GM12878 (cell line): ENCODE measurements around a stretch of chr9.

- RAMPAGE, long total RNA = no peak
- RRBS, 2 experiments = no CpG with 5 or more reads among the region's 15 CpGs
CAGE:
- cytosol, long polyA minus RNA = no peak
- cytosol, long polyA plus RNA = no peak
- long polyA plus RNA = no peak
- nucleolus, long total RNA = no peak
- nucleus, long polyA plus RNA = no peak
- nucleus, long total RNA = no peak
Observed at GRCh38 chr9:121739612-121740379, 88.4 kb downstream of the DAB2IP start.

DNA sequence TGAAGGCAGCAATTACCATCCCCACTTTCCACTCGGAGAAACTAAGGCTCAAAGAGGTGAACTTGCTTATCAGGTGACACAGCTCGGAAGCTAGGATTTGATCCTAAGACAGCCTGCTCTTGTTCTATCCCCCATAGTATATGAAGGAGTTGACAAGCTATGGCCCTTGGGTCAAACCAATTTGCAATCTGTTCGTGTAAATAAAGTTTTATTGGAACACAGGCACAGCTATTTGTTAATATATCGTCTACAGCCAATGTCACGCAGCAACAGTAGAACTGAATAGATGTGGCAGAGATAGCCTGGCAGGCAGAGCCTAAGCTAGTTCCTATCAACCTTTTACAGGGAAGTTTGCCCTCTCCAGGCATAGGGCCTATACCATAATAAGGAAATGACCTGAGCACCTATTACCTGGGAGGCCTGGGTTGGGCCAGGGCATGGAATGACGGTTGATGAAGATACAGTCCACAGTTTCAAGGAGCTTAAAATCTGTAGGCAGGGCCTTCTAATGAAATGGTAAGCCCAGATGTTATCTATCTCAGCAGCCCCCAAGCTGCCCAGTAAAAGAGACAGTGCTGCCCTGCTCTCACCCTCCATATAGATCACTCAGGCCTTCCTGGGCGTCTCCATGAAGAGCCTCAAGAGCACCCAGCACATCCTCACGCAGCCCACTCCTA, 179.0 kb downstream of the TTLL11 start:
- RAMPAGE, long total RNA = no peak
- RRBS, 2 experiments = no CpG with 5 or more reads among the region's 8 CpGs
CAGE:
- cytosol, long polyA minus RNA = no peak
- cytosol, long polyA plus RNA = no peak
- long polyA plus RNA = no peak
- nucleolus, long total RNA = no peak
- nucleus, long polyA plus RNA = no peak
- nucleus, long total RNA = no peak

DNA sequence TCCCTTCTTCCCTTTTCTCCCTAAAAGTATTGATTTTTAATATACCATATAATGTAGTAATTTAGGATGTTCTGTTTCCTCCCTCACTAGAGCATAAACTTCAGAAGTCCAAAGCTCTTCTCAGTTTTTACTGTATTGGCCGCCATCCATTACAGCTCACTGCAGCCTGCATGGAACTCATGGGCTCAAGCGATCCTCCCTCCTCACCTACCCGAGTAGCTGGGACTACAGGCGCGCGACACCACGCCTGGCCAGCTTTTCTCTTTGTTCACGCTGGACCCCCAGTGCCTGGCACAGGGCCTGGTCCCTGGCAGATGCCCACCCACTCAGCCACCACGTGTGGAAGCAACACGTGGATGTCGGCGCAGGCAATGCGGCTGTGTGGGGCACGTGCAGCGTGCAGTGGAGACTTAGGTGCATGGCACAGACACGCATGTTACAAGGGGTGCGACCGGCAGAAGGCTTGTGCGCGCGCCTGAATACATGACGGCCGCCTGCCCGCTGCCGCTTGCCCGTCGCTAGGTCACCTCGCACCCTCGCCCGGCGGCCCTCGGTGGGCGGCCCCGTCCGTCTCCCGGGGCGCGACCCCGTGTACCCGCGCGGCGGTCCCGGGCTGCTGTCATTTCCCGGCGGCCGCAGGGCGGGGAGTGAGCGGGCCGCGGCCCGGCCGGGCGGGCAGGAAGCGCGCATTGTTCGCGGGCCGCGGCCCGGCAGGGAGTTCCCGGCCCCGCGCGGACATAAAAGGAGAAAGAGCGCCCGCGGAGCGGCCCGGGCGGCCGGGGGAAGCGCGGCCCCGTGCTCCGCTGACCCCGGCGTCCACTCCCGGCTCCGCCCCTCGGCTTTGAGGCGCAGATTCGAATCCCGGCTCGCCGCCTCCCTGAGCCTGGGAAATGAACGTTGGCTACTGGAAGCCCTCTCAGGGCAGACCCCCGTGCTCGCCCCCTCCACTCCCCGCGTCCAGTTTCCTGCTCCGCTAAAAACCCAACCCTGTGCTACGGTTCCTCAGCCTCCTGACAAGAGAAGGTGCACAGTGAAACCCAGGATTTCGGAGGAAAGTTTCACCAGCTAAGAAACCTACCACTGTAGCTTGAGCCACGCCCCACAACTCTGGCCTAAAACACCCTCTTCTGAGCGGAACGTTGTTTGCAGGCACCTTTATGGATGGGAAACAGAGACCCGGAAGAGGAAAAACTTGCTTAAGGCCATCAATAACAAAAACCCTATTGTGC, 24.0 kb upstream of the PTGS1 start:
- RAMPAGE, long total RNA = no peak
- RRBS, 2 experiments = 2 to 6% methylated on average over 35 to 40 of the region's 98 CpGs
CAGE:
- cytosol, long polyA minus RNA = no peak
- cytosol, long polyA plus RNA = no peak
- long polyA plus RNA = no peak
- nucleolus, long total RNA = no peak
- nucleus, long polyA plus RNA = no peak
- nucleus, long total RNA = no peak

GRCh38 chr9:122879855-122880416, 25.2 kb downstream of the RC3H2 start:
- RAMPAGE, long total RNA = no peak
- RRBS, 2 experiments = no CpG with 5 or more reads among the region's 3 CpGs
CAGE:
- cytosol, long polyA minus RNA = no peak
- cytosol, long polyA plus RNA = no peak
- long polyA plus RNA = no peak
- nucleolus, long total RNA = no peak
- nucleus, long polyA plus RNA = no peak
- nucleus, long total RNA = no peak

DNA sequence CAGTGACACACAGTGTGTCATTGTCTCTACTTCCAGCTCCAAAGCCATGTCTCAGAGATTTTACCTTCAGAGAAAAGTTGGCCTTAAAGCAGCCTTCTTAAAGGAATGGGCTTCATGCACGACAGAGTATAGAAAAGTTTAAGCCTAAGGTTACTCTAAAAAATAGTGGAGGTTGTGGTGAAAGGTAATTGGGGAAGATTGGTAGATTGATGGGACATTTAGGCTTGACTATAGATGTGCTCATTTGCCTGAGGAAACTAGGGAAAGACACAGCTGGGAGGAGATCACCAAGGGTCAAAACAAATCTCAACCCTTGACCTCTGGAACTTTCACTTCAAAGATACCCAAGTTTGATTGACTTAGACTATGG, 19.1 kb downstream of the RABGAP1 start:
- RAMPAGE, long total RNA = no peak
- RRBS, 2 experiments = no CpG with 5 or more reads among the region's 1 CpG
CAGE:
- cytosol, long polyA minus RNA = no peak
- cytosol, long polyA plus RNA = no peak
- long polyA plus RNA = no peak
- nucleolus, long total RNA = no peak
- nucleus, long polyA plus RNA = no peak
- nucleus, long total RNA = no peak

- RAMPAGE, long total RNA = no peak
- RRBS, 2 experiments = no CpG with 5 or more reads among the region's 1 CpG
CAGE:
- cytosol, long polyA minus RNA = no peak
- cytosol, long polyA plus RNA = no peak
- long polyA plus RNA = no peak
- nucleolus, long total RNA = no peak
- nucleus, long polyA plus RNA = no peak
- nucleus, long total RNA = no peak
Observed at GRCh38 chr9:123058694-123059221, 25.3 kb downstream of the GPR21 start.

GRCh38 chr9:123089532-123090181, 56.2 kb downstream of the GPR21 start:
- RAMPAGE, long total RNA = no peak
- RRBS, 2 experiments = no CpG with 5 or more reads among the region's 7 CpGs
CAGE:
- cytosol, long polyA minus RNA = no peak
- cytosol, long polyA plus RNA = no peak
- long polyA plus RNA = no peak
- nucleolus, long total RNA = no peak
- nucleus, long polyA plus RNA = no peak
- nucleus, long total RNA = no peak

DNA sequence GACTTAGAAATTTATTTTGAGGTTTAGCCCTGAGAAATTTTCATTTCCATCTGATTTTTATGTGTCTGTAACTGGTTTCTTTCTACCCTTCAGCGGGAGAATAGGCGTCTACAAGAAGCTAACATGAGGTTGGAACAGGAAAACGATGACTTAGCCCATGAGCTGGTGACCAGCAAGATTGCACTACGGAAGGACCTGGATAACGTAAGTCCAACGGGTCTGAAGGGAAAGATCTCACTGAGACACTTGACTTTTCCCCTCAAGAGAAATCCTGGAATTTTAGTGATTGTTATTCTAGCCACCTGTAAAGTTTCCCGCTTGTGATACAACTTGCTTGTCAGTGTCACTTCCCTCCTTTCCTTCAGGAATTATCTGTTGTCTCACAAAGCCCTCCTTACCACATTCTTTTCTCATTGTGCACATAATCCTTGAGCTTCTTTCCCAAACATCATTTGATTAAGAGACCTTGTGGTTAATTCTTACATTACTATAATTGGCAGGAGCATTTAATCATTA, 56.8 kb downstream of the GPR21 start:
- RAMPAGE, long total RNA = no peak
- RRBS, 2 experiments = no CpG with 5 or more reads among the region's 7 CpGs
CAGE:
- cytosol, long polyA minus RNA = no peak
- cytosol, long polyA plus RNA = no peak
- long polyA plus RNA = no peak
- nucleolus, long total RNA = no peak
- nucleus, long polyA plus RNA = no peak
- nucleus, long total RNA = no peak

DNA sequence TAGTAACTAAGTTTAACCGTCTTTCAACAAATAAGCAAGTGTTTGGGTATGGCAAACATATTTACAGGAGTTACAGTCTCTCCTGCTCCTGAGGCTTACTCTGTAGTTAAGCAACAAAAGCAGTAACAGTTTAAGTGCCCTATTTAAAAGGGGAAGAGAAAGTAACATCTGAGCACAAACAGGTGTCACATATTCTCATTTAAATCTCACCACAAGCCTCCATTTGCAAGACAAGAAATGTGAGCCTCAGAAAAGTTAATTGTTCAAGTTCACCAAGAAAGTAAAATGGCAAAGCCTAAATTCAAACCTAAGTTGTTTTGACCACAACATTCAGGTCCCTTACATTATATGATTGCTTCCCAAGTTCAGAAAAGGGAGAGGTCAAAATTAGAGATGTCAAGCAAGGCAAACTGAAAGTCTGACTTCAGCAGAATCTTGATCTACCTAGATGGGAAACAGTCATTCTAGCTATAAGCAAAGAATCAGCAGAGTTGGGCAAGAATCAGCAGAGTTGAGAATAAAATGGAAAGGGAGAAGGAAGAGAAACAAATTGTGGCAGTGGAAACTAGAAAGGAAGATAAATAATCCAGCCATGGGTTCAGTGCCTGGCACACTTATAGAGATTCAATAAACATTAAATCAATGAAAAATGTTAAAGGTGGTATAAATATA, 93.4 kb downstream of the STRBP start:
- RAMPAGE, long total RNA = no peak
- RRBS, 2 experiments = no CpG with 5 or more reads among the region's 1 CpG
CAGE:
- cytosol, long polyA minus RNA = no peak
- cytosol, long polyA plus RNA = no peak
- long polyA plus RNA = no peak
- nucleolus, long total RNA = no peak
- nucleus, long polyA plus RNA = no peak
- nucleus, long total RNA = no peak

- RAMPAGE, long total RNA = no peak
- RRBS, 2 experiments = no CpG with 5 or more reads among the region's 11 CpGs
CAGE:
- cytosol, long polyA minus RNA = no peak
- cytosol, long polyA plus RNA = no peak
- long polyA plus RNA = start-site peak on the minus strand at chr9:123266596-123267227, 55 and 82 reads in 2 replicates
- nucleolus, long total RNA = start-site peak on the minus strand at chr9:123266872-123267018, 48 reads; start-site peak on the minus strand at chr9:123267221-123267431, 39 reads
- nucleus, long polyA plus RNA = start-site peak on the minus strand at chr9:123266830-123267176, 51 and 65 reads in 2 replicates; start-site peak on the minus strand at chr9:123267312-123267553, 39 and 23 reads in 2 replicates
- nucleus, long total RNA = no peak
Observed at GRCh38 chr9:123266444-123267615, 1.6 kb downstream of the STRBP start.

GRCh38 chr9:123322533-123323572, 33.1 kb upstream of the CRB2 start:
- RAMPAGE, long total RNA = no peak
- RRBS, 2 experiments = no CpG with 5 or more reads among the region's 18 CpGs
CAGE:
- cytosol, long polyA minus RNA = no peak
- cytosol, long polyA plus RNA = no peak
- long polyA plus RNA = no peak
- nucleolus, long total RNA = no peak
- nucleus, long polyA plus RNA = no peak
- nucleus, long total RNA = no peak

DNA sequence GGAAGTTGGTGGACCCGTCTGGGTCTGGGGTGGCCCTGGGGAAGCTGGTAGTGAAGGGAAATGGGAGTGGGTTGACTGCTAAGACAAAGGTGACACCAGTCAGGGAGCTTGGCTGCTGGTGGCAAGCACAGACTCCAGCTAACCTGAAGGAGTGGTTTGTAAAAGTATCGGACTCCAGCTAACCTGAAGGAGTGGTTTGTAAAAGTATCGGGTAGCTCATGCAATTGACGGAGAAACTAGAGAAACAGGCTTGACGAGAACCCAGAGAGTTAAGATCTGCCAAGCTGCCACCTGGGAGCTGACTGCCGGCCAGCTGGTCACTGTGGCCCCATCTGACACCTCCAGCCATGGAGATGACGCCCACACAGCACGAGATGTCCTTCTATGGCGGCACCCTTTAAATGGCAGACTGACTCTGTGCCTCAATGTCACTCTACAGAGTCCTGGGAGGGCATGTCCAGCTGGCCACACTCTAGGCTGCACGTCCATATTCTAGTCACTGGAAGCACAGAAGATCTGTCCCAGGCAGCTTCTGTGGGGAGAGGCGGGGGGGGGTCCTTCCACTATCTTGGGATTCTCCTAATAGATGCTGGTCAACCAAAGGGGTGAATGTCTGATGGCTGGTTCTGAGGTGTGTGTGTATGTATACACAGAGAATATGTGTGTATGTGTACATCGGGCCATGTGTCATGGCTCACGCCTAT, 28.2 kb upstream of the CRB2 start:
- RAMPAGE, long total RNA = no peak
- RRBS, 2 experiments = no CpG with 5 or more reads among the region's 13 CpGs
CAGE:
- cytosol, long polyA minus RNA = no peak
- cytosol, long polyA plus RNA = no peak
- long polyA plus RNA = no peak
- nucleolus, long total RNA = no peak
- nucleus, long polyA plus RNA = no peak
- nucleus, long total RNA = no peak

GRCh38 chr9:123338798-123339923, 16.8 kb upstream of the CRB2 start:
- RAMPAGE, long total RNA = no peak
- RRBS, 2 experiments = 1 to 2% methylated on average over 7 of the region's 46 CpGs
CAGE:
- cytosol, long polyA minus RNA = no peak
- cytosol, long polyA plus RNA = no peak
- long polyA plus RNA = no peak
- nucleolus, long total RNA = no peak
- nucleus, long polyA plus RNA = no peak
- nucleus, long total RNA = no peak

DNA sequence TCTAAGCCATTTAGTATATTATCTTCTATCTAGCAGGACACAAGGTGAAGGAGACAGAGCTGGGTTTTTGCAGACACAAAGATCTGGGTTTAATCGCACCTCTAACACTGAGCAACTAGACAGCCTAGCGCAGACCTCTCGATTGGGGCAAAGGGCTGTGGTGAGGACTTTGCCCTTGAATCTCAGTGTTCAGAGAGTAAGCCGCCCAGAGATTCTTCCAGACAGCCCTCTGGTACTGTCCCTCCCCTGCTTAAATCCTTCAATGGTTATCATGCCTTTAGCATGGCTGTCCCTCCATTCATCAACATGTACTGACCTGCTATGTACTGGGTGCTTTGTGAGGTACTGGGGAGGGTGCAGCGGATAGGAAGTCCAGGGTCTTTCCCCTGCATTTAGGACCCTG, 128.2 kb downstream of the CRB2 start:
- RAMPAGE, long total RNA = no peak
- RRBS, 2 experiments = no CpG with 5 or more reads among the region's 5 CpGs
CAGE:
- cytosol, long polyA minus RNA = no peak
- cytosol, long polyA plus RNA = no peak
- long polyA plus RNA = no peak
- nucleolus, long total RNA = no peak
- nucleus, long polyA plus RNA = no peak
- nucleus, long total RNA = no peak

GRCh38 chr9:123658828-123659495, 271.0 kb downstream of the DENND1A start:
- RAMPAGE, long total RNA = no peak
- RRBS, 2 experiments = no CpG with 5 or more reads among the region's 4 CpGs
CAGE:
- cytosol, long polyA minus RNA = no peak
- cytosol, long polyA plus RNA = no peak
- long polyA plus RNA = no peak
- nucleolus, long total RNA = no peak
- nucleus, long polyA plus RNA = no peak
- nucleus, long total RNA = no peak

GRCh38 chr9:123679388-123679860, 250.5 kb downstream of the DENND1A start:
- RAMPAGE, long total RNA = no peak
- RRBS, 2 experiments = no CpG with 5 or more reads among the region's 9 CpGs
CAGE:
- cytosol, long polyA minus RNA = no peak
- cytosol, long polyA plus RNA = no peak
- long polyA plus RNA = no peak
- nucleolus, long total RNA = no peak
- nucleus, long polyA plus RNA = no peak
- nucleus, long total RNA = no peak

- RAMPAGE, long total RNA = no peak
- RRBS, 2 experiments = no CpG with 5 or more reads among the region's 3 CpGs
CAGE:
- cytosol, long polyA minus RNA = no peak
- cytosol, long polyA plus RNA = no peak
- long polyA plus RNA = no peak
- nucleolus, long total RNA = no peak
- nucleus, long polyA plus RNA = no peak
- nucleus, long total RNA = no peak
Observed at GRCh38 chr9:123923627-123924089, 6.3 kb downstream of the DENND1A start.

- RAMPAGE, long total RNA = no peak
- RRBS, 2 experiments = 74% methylated on average over 3 of the region's 26 CpGs; no CpG with 5 or more reads in 1 of the 2 experiments
CAGE:
- cytosol, long polyA minus RNA = no peak
- cytosol, long polyA plus RNA = no peak
- long polyA plus RNA = no peak
- nucleolus, long total RNA = no peak
- nucleus, long polyA plus RNA = no peak
- nucleus, long total RNA = no peak
Observed at GRCh38 chr9:124045001-124045457, 33.5 kb downstream of the LHX2 start.

DNA sequence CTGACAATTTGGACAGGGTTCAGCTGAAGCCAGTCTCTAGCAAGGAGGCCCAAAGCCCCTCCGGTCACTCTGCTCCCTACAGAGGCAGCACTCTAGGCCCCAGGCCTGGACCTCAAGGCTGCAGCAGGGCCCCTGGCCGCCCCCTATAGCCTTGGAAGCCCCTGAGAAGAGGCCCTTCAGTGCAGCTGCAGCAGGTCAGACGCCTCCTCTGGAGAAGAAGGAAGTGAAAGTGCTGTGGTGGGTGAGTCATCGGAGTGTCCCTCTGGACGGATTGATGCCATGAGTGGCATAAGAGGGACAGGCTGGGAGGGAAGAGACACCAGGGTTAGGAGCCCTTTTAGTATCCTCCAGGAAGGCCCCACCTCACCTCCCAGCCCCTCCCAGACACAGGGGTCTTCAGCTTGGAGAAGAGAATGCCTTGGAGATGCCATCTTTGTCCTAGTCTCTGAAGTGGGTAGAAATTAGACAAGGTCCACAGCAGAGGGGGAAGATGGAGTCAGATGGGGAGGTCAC, 39.0 kb upstream of the NEK6 start:
- RAMPAGE, long total RNA = no peak
- RRBS, 2 experiments = no CpG with 5 or more reads among the region's 5 CpGs
CAGE:
- cytosol, long polyA minus RNA = no peak
- cytosol, long polyA plus RNA = no peak
- long polyA plus RNA = no peak
- nucleolus, long total RNA = start-site peak on the plus strand centred at position 305 of the sequence, 6 bp wide, 11 reads
- nucleus, long polyA plus RNA = no peak
- nucleus, long total RNA = no peak

DNA sequence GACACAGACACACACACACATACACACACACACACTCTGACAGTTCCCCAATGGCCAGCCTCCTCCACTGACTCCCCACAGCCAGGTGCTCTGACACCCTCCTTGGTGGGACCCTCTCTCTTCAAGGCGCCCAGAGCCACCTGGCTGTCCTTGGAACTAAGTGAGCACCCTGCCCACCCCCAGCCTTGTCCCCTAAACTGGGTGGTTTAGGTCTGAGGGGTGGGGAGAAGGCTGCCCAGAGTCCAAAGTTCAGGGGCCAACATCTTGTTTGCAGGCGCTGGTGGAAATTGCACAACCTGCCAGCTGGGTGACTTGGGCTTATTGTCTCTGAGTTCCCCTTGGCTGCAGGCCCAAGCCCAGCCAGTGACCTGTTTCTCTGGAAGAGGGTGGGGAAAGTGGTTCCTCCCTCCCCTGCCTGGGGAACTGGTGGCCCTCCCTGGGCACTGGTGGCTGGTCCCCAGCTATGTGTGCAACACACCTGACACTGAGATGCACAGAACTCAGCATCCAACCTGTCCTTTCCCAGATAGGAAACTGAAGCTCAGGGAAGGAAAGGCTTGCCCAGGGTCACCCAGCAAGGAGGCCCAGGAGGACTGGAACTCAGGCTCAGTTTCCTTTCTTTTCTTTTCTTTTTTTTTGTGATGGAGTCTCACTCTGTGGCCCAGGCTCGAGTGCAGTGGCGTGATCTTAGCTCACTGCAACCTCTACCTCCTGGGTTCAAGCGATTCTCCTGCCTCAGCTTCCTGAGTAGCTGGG, 34.3 kb upstream of the NEK6 start:
- RAMPAGE, long total RNA = no peak
- RRBS, 2 experiments = no CpG with 5 or more reads among the region's 5 CpGs
CAGE:
- cytosol, long polyA minus RNA = no peak
- cytosol, long polyA plus RNA = no peak
- long polyA plus RNA = no peak
- nucleolus, long total RNA = no peak
- nucleus, long polyA plus RNA = no peak
- nucleus, long total RNA = no peak